Epithelial cell of alveolus of lung (primary cell): ENCODE results near the genes SOWAHA and SHROOM1.

GRCh38 chr5:132439378-132439865 is 51.2 kb downstream of the IRF1 start:
- RAMPAGE, long total RNA = no peak
- RRBS = no CpG with 5 or more reads among the region's 5 CpGs

DNA sequence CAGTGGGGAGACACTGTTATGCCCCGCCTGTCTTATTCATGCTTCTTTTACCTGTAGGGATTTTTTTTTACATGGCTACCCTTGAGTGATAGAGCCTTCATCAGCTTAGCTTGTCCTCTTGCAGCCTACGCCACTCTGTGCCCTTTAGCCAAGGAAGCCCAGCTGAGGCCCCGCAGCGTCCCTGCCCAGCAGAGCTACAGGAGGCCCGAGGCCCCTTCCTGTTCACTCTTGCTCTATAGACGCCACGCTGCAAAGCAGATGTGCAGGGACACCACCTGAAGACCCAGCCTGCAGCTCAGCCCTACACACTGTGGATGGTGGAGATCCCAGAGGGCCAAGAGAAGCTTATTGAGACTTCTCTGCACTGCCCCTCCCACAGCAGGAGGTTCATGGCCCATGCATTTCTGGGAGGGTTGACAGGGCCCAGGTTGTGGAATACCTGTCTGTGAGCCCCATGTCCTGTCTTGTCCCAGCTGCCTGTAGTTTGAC is 33.6 kb downstream of the IRF1 start:
- RAMPAGE, long total RNA = no peak
- RRBS = no CpG with 5 or more reads among the region's 7 CpGs

DNA sequence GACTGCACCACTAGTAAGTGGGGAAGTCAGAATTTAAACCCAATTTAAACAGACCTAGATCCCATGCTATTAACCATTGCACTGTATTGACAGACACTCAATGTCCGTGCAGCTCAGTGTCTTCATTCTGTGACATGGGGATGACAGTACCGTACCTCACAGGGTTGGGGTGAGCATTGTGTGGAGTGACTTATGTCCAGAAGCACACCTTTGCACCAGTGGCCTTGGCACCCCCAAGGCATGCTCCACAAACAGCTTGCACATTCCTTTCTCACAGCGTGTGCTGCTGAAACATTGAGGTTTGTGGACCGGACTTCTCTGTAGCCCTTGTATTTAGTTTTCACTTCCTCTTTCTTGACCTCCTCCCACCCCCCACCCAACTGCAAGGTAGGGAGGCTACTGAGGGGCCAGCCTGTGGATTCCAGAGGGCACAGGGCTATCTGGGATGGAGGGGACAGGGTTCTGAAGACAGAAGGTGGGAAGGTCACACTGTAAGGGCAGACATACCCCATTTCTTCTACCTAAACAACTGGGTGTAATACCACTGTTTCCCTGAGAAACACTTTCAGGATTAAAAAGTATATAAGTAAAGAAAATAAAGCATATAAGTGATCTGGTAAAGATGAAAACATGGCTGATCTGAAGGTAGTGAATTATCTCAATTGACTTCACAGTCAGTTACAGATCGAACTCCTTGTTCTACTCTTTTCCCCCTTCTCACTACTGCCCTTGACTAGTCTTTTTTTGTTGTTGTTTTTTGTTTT is 22.9 kb downstream of the IRF1 start:
- RAMPAGE, long total RNA = no peak
- RRBS = no CpG with 5 or more reads among the region's 5 CpGs

DNA sequence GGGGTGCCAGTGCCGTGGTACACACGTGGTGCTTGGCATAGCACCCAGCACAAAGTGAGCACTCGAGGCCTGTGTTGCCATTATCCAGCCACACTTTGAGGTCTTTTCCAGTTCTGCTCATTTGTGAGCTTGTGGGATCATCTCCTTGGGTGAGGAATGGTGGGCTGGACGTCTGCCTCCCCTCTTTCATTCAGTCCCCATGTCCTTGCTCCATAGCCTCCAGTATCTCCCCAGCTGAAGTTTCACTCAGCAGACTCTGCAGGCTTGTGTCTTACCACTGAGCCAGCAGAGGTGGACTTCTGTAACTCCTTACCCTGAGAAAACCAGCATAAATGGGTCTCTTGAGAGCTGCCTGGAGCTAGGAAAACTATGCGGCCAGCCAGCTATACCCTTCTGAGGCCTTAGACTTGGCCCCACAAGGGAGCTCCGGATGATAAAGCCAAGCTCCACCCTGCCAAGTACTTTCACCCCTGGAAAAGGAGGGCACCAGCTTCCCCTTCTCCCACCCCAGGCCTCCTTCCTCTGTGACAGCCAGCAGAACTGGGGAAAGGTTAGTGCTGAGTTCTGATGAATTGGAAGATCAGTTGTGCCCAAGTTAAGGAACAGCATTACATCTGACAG is 12.2 kb downstream of the IRF1 start:
- RAMPAGE, long total RNA = no peak
- RRBS = no CpG with 5 or more reads among the region's 6 CpGs

- RAMPAGE, long total RNA = no peak
- RRBS = no CpG with 5 or more reads among the region's 12 CpGs
Measured at GRCh38 chr5:132484109-132485026, 6.2 kb downstream of the IRF1 start.

DNA sequence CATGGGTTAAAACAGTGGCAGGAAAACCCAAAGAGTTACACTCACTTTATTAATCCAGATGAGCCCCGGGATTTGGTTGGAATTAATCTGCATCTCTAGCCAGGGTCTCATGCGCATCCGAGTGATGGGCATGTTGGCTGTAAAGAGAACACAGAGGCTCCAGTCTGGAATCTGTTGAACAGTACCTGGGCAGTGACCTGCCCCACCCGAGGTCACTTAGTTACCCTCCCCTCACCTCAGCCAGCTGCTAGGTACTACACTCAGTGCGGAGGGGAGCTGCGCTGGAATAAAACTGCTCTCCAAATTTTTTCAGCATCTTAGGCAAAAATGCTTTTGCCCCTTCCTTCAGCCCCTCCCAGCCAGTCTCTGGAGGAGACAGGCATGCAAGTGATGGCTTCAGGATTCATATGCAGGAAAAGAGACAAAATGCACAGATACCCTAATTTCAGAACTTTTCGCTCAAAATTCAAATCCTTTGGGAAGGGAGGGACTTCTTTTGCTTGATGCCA is 1.2 kb downstream of the IRF1 start:
- RAMPAGE, long total RNA = no peak
- RRBS = no CpG with 5 or more reads among the region's 7 CpGs

DNA sequence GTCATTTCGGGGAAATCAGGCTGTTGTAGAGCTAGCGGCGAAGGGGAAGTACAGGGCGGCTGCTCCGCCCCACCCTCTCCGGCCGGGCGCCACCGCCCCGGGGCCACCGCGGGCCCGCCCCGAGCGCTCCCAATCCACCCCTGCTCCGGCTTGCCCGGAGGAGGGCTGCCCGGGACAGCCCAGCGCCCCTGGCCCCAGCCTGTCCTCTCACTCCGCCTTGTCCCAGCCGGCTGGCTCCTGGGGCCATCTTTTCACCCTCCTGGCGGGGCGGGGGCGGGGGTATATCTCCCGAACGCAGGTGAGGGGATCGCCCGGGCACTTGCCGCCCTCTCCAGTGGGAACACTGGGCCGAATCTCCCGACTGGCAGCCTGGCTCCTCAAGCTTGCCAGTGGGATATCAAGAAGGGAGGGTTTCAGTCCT is 321 bp upstream of the IRF1 start:
- RAMPAGE, long total RNA = no peak
- RRBS = 2% methylated on average over 19 of the region's 31 CpGs

GRCh38 chr5:132491822-132491912 is 1.1 kb upstream of the IRF1 start:
- RAMPAGE, long total RNA = no peak
- RRBS = no CpG with 5 or more reads among the region's 1 CpG

DNA sequence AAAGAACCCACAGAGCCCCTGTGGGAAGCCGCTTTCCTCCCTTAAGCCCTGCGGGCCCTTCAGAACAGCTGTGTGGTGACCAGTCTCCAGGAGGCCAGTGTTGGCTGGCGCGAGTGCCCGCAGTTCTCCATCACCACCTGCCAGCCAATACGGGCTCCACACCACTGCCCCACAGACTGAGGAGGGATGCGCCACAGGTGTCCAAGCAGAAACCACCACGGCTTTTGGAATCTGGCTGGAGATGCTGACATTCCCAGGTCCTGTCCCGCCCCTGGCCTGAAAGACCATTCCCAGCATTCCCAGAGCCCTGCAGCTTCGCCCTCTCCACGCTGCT is 12.8 kb downstream of the CCNI2 start:
- RAMPAGE, long total RNA = no peak
- RRBS = no CpG with 5 or more reads among the region's 11 CpGs

DNA sequence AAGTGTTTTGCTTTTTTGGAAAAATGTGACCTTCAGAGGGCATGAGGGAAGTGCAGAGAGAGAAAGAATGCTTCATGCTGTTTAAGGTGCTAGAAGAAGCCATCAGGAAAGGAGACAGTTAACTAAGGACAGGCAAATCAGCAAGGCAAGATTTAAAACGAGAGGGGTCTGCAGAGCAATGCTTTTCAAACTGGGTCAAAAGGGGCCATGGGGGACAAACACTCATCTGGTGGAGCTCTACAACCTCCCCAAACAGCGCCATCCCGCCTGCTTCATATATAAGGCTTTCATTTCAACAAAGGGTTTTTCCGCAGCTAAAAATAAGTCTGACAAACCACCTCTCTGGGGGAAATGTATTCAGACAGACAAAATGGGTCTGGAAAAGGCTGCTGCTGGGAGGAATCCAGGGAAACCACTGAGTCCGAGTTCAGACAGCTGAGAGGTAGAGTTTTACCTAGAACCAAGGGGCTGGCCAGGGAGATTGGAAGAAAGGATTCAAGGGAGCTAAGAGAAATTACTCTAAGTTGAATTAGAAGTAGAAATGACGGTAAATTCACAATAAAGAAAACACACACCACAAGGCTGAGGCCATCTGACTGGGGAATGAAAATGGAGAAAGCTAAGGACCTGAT is 8.3 kb upstream of the SEPTIN8 start:
- RAMPAGE, long total RNA = no peak
- RRBS = no CpG with 5 or more reads among the region's 6 CpGs

DNA sequence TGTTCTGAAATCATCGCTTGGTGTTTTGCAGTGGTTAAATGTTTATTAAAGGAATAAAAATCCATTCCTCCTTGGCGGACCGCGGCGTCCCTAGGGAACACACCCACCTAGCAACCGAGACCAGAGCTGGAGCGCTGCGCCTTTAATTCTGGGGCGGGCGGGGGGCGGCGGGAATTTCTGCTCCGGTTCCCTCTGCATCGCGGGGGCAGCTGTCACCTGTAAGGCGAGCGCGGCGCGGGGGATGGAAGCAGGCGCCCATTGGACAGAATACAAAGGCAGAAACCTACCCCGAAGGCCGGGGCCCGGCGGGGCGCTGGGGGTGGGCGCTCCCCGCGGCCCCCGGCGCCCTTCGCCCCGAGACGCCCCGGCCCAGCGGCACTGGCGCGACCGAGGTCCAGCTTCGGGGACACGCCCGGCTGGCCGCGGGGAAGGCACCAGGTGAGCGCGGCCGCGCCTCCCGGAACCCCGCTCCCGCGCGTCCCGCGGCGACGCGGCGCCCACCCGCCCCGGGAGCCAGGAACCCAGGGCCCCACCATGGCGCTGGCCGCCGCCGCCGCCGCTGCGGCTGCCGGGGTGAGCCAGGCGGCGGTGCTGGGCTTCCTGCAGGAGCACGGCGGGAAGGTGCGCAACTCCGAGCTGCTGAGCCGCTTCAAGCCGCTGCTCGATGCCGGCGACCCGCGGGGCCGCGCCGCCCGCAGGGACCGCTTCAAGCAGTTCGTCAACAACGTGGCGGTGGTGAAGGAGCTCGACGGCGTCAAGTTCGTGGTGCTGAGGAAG is at the start of gene SOWAHA:
Gene SOWAHA (plus strand): TSS at position 215 of the 777 bp plus-strand sequence.
- RAMPAGE, long total RNA = no peak
- RRBS = 2% methylated on average over 48 of the region's 94 CpGs

- RAMPAGE, long total RNA = no peak
- RRBS = 22% methylated on average over 72 of the region's 106 CpGs
Measured at GRCh38 chr5:132824882-132826136, 5.1 kb downstream of the SHROOM1 start.

GRCh38 chr5:132827634-132828418 is 2.6 kb downstream of the SHROOM1 start:
- RAMPAGE, long total RNA = no peak
- RRBS = no CpG with 5 or more reads among the region's 6 CpGs

- RAMPAGE, long total RNA = no peak
- RRBS = no CpG with 5 or more reads among the region's 10 CpGs
Measured at GRCh38 chr5:132828481-132829640, 1.6 kb downstream of the SHROOM1 start.

- RAMPAGE, long total RNA = start-site peak on the minus strand at chr5:132830644-132830668, 9 and 15 reads in 2 replicates
- RRBS = 4% methylated on average over 39 of the region's 72 CpGs
Measured at GRCh38 chr5:132830476-132831170, at the start of gene SHROOM1. TSS of gene SHROOM1 (minus strand) at chr5:132830647.

- RAMPAGE, long total RNA = no peak
- RRBS = no CpG with 5 or more reads among the region's 8 CpGs
Measured at GRCh38 chr5:132841530-132842009, 11.1 kb upstream of the SHROOM1 start.

DNA sequence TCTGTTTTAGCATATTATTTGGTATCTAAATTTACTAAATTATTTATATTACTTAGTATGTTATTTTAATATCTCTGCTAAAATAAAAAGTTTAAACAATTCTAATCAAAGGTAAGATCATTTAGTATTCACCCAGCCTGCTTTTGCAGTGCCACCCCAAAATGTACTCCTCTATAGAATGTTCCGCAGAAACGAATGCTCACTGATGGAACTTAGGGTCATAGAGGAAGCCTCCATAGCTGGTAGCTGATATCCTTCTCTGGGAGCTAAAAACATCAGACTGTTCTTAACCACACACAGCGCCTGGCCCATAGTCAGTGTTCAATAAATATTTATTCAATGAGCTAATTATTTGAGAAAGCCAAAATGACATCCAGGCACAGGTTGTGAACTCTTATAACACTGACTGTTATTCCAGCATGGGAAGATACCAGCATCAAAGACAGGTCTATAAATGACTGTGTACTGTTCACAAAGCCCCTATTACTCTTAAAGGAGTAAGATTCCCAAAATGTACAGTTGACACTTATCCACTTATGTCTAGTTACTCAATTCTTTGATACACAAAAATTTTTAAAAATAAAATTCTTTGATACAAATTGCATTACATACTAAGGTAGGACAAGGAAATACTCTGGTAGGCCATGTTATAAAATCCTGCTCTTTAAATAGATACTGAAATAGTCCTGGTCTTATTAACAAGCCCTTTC is 12.9 kb downstream of the GDF9 start:
- RAMPAGE, long total RNA = no peak
- RRBS = no CpG with 5 or more reads among the region's 3 CpGs

DNA sequence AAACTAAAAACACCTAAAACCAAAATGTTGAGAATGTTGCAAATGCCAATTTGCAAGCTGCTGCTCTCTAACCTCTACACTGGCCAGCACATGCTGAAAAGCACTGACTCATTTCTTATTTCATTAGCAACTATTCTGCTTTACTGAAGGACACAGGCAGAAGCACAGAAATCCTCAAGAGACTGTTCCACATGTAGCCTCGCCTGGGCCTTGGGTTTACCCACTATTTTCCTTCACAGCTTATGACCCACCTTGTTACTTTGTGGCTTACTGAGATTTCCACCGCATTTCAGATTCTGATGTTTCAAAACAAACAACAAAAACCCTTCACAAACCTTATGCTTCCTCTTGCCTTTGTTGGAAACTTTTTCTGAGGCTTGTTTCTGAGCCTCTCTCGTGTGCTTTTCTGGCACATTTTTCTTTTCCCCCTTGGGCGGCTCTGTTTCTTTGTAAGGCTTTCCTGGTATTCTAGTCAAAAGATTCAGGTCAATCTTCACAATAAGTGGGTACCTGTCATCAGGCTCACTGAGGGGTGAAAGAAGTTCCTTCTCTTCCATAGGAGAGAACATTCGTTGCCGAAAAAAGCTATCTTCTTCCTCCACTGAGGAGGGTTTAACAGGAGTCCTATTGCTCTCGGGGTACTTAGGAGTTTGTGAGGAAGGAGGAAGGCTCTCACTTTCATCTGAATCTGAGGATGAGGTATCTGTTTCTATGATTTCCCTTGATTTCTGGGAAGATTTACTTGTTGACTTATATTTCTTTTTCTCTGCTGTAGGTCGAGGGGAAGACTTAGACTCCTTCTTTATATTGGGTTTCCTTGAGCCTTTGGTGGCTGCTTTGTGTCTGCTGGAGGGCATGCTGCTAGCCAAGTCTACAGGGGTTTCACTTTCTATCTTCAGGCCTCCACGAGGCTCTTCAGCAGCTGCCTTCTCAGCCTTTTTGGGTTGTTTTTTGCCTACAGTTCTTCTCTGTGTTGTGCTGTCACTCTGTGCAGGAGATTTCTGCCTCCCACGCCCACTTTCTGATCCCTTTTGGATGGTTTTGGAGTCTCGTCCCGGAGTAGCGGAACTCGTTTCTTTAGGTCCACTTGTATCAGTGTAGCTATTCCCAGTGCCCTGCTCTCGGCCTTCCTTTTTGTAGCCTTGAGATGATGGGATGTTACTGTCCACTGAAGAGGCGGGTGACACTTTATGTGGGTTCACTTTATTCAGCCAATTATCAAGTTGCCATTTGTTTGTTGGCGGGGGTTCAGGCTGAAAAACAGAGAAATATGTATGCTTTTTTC is 23.0 kb downstream of the LEAP2 start:
- RAMPAGE, long total RNA = no peak
- RRBS = no CpG with 5 or more reads among the region's 17 CpGs

GRCh38 chr5:132947784-132948852 is 15.3 kb downstream of the AFF4 start:
- RAMPAGE, long total RNA = no peak
- RRBS = no CpG with 5 or more reads among the region's 17 CpGs

DNA sequence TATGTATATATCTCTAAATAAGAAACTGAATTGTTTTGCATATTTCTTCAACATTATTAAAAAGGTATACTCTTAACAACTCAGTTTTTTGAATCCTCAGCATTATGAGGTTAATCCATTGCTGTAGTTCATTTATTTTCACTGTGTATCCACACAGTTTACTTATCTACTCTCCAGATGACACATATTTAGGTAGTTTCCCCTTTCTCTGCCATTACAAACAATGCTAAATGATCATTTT is 11.7 kb downstream of the AFF4 start:
- RAMPAGE, long total RNA = no peak